Heart left ventricle (tissue), 7 donors: ENCODE results near the gene PLA2G6.

DNA sequence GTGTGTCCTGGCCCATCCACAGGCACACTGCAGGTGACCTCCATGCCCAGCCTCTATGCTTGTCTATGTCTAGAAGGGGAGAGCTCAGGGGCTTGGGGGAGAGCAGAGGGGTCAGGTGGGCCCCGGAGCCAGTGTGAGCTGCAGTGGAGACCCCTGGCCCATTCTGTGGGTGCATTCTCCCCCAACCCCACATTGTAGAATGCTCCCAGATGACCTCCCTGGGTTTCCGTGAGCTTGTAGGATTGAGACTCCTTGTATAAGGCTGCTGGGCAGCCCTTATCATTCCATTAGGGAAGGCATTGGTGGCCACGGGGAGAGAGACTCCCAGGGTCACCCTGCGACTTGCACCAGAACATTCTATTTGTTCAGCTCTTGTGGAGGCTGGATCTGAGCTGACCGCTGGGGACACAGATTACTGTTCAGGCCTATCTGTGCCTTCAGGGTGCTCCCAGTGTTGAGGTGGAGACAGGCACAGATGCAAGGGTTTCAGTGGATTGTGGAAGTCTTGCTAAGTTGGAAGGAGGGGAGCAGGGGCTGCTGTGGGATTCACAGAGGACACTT is 17.8 kb downstream of the MICALL1 start:
- PRO-cap, 6 experiments, result no peak in any of the 6 experiments
- RAMPAGE, long total RNA, 2 experiments, result no peak in any of the 2 experiments
- RRBS, result no CpG with 5 or more reads among the region's 5 CpGs

- PRO-cap, 6 experiments, result no peak in any of the 6 experiments
- RAMPAGE, long total RNA, 2 experiments, result no peak in any of the 2 experiments
- RRBS, result no CpG with 5 or more reads among the region's 22 CpGs
Measured at GRCh38 chr22:38026676-38027185, 30.5 kb upstream of the PICK1 start.

- PRO-cap, 6 experiments, result peak in 2 of 6 experiments; most common plus-strand start chr22:38034764 (in 2); most common minus-strand start chr22:38034346 (in 1)
- RAMPAGE, long total RNA, 2 experiments, result no peak in any of the 2 experiments
- RRBS, result no CpG with 5 or more reads among the region's 24 CpGs
Measured at GRCh38 chr22:38034029-38034974, 22.9 kb upstream of the PICK1 start.

DNA sequence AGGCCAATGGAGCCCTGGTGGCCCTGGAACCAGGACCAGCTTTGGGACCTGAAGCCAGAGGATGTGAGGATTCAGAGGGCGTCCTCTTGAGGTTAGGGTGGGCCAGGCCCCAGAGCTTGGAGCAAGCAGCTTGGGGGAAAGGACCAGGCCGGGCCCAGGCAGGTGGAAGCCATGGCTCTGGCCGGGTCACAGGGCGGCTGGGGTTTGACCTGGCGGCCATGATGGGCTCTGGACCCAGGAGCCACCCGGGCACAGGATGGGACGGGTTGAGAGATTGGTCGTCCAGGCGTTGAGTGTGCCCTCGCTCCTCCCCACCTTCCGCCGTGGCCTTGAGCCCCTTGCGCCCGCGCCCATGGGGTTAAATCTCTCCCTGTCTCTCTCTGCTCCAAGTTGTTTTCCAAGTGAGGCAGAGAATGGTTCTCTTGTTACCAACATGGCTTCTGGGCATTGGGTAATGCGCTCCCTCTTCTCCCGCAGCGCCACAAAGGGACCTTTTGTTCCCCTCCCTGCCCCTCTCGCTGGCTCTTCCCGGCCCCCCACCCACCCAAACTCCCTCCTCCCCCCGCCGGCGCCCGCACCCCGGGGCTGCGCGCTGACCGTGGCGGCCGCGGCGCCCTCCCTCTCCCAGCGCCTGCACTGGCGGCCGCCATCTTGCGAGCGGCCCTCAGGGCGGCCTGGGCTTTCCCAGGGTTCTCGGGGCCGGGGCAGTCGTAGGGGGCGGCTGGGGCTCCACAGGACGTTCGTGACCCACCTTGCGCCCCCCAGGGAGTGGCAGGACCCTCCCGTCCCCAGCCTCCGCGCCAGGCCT is 18.8 kb upstream of the PICK1 start:
- PRO-cap, 6 experiments, result no peak in any of the 6 experiments
- RAMPAGE, long total RNA, 2 experiments, result no peak in any of the 2 experiments
- RRBS, result 72% methylated on average over 4 of the region's 48 CpGs

- PRO-cap, 6 experiments, result peak in 3 of 6 experiments; most common plus-strand start chr22:38069568 (in 1); most common minus-strand start chr22:38069507 (in 2)
- RAMPAGE, long total RNA, 2 experiments, result no peak in any of the 2 experiments
- RRBS, result no CpG with 5 or more reads among the region's 23 CpGs
Measured at GRCh38 chr22:38069347-38070390, 12.5 kb downstream of the PICK1 start.

- PRO-cap, 6 experiments, result peak in 2 of 6 experiments; most common plus-strand start chr22:38167575 (in 2)
- RAMPAGE, long total RNA, 2 experiments, result no peak in any of the 2 experiments
- RRBS, result no CpG with 5 or more reads among the region's 6 CpGs
Measured at GRCh38 chr22:38167304-38167822, 14.3 kb downstream of the PLA2G6 start.

DNA sequence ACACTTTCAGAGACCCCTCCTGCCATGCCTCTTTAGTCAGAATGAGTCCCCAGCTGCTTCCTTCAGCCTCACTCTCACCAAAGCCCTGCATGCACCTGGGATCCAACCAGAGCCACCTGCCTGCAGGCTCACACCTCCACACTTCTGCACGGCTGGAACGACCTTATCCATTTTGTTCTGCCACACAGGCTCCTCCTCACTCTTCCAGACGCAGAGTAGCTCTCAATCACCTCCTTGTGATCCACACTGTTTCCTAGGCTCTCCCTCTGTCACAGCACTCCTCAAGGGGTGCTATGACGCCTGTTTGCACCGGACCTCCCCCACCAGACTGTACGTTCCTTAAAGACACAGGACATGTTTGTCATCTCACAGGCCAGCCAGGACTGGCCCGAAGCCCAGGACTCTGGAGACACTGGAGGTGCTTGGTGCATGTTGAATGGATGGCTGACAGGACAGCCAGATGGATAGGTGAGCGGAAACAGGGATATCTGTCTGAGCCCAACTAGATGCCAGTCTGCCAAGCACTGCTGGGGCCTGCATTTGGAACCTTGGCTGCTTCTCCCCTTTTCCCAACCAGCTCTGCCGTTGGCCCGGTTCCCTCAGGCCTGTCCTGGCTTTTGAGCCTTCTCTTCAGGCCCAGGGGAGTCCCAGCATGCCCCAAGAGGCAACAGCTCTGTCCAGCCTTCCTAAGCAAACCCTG is 13.7 kb downstream of the PLA2G6 start:
- PRO-cap, 6 experiments, result peak in 3 of 6 experiments; most common plus-strand start position 397 of the sequence (in 1); most common minus-strand start position 224 of the sequence (in 2)
- RAMPAGE, long total RNA, 2 experiments, result no peak in any of the 2 experiments
- RRBS, result no CpG with 5 or more reads among the region's 10 CpGs

DNA sequence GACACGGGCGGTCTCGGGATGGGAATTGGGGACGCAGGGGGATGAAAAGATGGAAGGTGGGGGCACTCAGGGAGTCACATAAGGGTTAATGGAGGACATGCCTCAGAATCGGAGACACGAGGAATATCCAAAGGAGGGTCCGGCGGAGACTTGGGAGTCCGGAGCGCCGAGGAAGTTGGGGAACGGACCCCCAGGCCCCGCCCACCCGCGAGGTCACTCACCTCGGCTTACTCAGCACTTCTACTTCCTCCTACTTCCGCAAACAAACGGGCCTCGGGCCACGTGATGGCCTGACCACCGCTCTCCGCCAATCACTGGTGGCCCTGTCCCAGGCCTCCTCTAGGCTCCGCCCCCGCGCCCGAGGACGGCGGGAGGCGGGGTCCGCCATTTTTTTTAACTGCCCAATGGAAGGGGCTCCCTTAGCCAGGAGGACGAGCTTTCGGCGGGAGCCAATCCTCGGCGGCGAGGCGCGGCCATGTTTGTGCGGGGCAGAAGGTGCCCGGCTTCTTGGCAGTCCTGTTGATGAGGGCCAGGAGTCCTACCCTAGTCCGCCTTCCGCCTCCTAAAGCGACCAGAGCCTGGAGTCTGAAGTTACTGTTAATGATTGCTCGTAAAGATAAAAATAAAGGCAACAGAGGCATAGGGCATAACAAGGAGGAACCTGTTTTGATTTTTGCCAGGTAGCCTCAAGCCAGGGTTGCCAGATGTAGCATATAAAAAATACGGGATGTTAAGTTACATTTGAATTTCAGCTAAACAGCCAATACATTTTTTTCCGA is at the start of gene PLA2G6:
Gene PLA2G6 (minus strand): TSS at position 268 of the 779 bp plus-strand sequence.
- PRO-cap, 6 experiments, result peak in 6 of 6 experiments; most common plus-strand start position 513 of the sequence (in 6); most common minus-strand start position 184 of the sequence (in 3)
- RAMPAGE, long total RNA, 2 experiments, result start-site peak on the minus strand in 1 of 2 experiments, centred at position 263 of the sequence, 27 reads per replicate
- RRBS, result no CpG with 5 or more reads among the region's 46 CpGs

DNA sequence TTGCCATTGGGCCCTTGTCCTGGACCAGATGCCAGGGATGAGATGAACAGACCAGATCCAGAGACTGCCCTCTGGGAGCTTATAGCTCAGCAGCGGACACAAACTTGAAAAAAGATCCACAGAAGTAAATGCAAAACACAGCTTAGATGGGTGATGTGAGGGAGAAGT is 2.2 kb downstream of the MAFF start:
- PRO-cap, 6 experiments, result no peak in any of the 6 experiments
- RAMPAGE, long total RNA, 2 experiments, result no peak in any of the 2 experiments
- RRBS, result no CpG with 5 or more reads among the region's 1 CpG

DNA sequence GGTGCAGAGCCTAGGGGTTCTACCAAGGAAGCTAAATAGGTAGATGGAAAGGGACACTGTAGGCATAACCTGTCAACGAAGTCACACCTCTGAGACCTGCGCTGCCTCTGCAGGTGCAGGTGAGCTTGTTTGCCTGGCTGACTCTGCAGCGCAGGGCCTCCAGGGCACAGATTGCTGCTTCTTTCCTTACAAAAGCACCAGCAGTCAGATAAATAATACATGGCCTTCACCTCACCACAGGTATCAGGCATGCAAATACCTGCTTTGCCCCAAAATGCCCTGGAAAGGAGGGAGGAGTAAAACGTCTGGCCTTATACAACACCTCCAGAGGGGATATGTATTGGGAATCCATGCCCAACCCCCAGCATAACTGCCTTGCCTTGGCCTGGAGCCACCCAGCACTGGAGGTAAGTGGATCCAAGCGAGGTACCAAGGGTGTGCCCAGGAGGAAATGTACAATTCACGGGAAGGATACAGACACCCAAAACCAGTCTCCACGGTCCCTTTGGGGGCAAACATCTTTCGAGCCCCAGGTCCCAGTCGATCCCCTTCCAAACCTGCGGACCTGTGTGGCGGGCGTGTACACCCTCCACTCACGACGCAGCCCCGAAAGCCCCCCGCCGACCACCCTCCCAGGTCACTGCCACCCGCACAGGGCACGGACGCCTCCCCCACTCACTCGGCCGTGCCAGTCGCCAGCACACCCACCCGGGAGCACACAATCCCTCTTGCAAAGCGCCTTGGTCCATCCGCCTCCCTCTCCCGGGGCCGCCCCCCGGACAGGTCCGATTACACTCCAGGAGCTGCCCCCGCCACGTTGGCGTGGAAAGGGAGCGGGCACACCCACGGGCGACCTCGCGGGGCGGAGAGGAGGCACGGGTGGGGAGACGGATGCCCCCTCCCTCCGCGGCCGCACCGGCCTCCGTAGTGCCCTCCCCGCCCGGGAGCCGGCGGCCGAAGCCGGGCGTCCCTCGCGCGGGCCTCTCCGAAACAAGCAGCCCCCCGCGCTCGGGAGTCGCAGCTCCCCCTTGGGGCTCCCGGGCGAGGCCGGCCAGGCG is 661 bp downstream of the TMEM184B start:
- PRO-cap, 6 experiments, result peak in 4 of 6 experiments; most common plus-strand start position 927 of the sequence (in 3); most common minus-strand start position 718 of the sequence (in 1)
- RAMPAGE, long total RNA, 2 experiments, result no peak in any of the 2 experiments
- RRBS, result 2% methylated on average over 16 of the region's 65 CpGs

- PRO-cap, 6 experiments, result peak in 1 of 6 experiments; most common minus-strand start chr22:38312890 (in 1)
- RAMPAGE, long total RNA, 2 experiments, result no peak in any of the 2 experiments
- RRBS, result no CpG with 5 or more reads among the region's 7 CpGs
Measured at GRCh38 chr22:38312763-38313069, 4.5 kb downstream of the CSNK1E start.

DNA sequence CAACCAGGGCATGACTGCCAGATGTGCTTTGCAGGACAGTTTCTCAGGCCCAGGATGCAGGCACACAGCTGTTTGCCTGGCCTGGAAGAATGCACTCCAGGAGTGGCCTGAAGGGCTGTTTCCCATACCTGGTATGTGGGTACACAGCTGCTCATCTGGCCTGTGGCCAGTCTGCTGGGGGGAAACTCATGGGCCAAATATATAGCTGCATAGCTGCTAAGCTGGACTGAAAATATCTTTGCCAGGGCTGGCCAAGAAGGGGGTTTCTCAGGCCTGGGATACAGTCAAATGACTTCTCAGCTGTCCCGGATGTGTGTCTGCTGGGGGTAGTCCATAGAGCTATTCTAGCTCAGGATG is 56.7 kb upstream of the CSNK1E start:
- PRO-cap, 6 experiments, result no peak in any of the 6 experiments
- RAMPAGE, long total RNA, 2 experiments, result no peak in any of the 2 experiments
- RRBS, result no CpG with 5 or more reads among the region's 1 CpG

DNA sequence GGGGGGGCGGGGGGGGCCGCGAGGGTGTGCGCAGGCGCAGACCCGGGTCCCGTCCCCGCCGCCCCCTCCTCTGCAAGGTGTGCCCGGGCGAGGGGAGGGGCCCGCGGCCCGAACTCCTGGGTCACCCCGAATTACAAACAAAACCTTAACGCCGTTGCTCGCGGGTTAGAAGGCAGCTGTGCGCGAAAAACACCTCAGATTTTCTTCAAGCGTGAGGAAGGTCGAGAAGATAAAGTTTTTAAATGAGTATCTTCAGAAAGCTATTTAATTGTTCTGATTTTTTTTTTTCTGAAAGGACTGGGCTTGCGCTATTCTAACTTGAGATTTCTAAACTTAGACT is 55.8 kb downstream of the KCNJ4 start:
- PRO-cap, 6 experiments, result peak in 1 of 6 experiments; most common minus-strand start position 232 of the sequence (in 1)
- RAMPAGE, long total RNA, 2 experiments, result no peak in any of the 2 experiments
- RRBS, result 1% methylated on average over 9 of the region's 24 CpGs

GRCh38 chr22:38485675-38486563 is 18.0 kb downstream of the KDELR3 start:
- PRO-cap, 6 experiments, result no peak in any of the 6 experiments
- RAMPAGE, long total RNA, 2 experiments, result no peak in any of the 2 experiments
- RRBS, result 34% methylated on average over 3 of the region's 14 CpGs

DNA sequence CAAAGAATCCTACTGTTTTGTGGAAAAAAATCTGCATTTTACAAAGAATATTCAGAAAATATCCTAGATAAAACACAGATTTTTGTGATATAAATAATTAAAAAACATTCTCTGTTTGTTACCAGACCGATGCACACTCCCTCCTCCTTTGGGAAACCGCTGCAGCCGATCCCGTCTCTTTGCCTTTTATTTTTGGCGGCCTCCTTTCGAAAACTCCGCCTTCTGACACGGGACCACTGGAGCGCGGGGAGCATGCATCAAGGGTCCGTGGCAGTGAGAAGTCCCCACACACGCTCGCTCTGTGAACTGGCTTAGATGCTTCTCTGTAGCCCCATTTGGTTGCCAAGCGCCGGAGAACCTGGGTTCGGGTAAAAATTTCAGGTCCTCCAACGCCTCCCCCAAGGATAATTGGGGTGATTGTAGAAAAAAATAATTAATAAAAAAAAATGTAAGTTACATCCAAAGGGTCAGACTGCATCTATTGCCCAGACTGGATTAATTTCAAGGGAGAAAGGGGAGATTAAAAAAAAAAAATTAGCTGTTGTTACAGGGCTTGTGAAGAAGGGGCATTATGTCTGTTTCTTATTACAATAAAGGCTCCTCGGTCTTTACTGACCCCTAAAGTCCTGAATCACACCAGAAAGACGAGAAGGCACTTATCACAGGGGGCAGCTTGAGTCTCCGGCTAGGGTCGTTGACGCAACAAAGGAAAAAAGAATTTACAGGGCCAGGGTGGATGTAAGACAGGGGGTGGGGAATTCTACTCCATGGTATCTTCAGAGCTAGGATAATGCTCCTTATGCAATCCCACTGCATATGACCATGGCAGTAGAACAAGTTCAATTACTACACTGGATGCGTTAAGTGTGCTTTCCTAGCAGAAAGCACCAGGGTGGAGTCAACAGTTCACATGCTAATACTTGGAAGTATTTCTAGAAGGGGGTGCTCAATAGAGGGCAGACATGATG is 16.7 kb downstream of the DDX17 start:
- PRO-cap, 6 experiments, result peak in 2 of 6 experiments; most common minus-strand start position 296 of the sequence (in 1)
- RAMPAGE, long total RNA, 2 experiments, result no peak in any of the 2 experiments
- RRBS, result no CpG with 5 or more reads among the region's 23 CpGs

DNA sequence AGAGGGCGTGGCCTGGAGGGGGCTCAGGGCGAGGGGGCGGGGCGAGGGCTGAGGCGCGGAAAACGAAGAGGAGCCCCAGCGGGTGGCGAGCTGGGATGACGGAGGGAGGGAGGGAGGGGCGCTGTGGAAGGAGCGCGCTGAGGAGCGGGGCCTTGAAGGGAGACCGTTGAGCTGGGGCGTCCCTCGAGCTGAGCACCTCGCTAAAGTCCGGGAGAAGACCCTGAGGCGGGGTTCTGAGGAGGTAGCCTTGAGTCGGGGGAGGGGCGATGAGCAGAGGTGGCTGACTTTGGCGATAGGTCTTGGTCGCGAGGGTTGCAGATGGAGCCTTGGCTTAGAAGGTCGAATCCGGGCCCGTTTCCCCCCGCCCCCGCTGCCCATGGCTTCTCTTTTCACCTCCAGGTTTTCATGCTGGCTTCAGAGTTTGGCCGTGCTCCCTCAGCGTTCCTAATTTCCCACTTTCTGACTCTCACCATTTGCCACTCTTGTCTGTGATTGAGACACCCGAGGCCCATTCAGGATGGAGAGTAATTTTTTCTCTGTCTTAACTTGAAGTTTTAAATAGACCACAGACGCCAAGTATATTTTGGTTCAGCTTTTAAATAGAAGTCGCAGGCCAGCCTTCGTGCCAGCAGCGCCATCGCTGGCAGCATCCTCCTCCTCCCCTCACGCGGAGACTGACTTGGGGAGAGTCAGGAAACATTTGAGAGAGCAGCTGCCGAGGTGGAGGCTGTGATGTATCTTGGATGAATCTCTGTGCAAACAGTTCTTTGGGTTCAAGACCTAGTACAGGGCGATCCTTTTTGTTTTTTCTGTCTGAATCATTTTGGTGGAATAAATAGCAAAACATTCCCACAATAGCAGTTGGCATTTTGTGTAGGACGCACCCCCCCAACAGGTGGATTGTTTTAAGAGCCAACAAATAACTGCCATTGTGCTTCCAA is 641 bp upstream of the DMC1 start:
- PRO-cap, 6 experiments, result peak in 6 of 6 experiments; most common plus-strand start position 130 of the sequence (in 4); most common minus-strand start position 676 of the sequence (in 6)
- RAMPAGE, long total RNA, 2 experiments, result start-site peak on the plus strand in 1 of 2 experiments, centred at position 125 of the sequence, 14 reads per replicate
- RRBS, result 0% methylated on average over 2 of the region's 43 CpGs

GRCh38 chr22:38657598-38658061 is 1.2 kb downstream of the CBY1 start:
- PRO-cap, 6 experiments, result no peak in any of the 6 experiments
- RAMPAGE, long total RNA, 2 experiments, result no peak in any of the 2 experiments
- RRBS, result no CpG with 5 or more reads among the region's 3 CpGs

DNA sequence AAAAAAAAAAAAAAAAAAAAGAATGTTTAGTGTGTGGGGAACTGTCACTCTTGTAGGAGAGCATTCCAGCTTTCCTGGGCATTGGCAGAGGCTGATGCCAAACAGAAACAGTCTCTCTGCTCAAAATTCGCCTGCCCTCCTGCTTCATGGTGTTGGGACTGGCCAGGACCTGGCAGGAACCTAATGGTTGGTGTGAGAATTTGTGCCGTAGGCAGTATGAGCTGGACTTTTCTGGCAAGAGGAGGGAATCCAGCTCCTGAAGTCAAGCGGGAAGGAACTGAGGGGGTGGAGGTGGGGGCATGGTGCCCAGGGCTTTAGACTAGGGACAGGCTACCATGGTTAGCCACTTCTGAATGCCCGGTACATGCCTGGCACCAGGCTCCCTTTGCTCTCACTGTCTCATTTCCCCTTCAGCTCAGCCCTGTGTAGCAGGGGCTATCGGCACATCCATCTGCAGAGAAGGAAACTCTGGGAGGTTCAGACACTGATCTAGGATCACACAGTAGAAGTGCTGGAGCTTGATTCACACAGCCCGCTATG is 6.8 kb upstream of the TOMM22 start:
- PRO-cap, 6 experiments, result no peak in any of the 6 experiments
- RAMPAGE, long total RNA, 2 experiments, result no peak in any of the 2 experiments
- RRBS, result no CpG with 5 or more reads among the region's 6 CpGs

DNA sequence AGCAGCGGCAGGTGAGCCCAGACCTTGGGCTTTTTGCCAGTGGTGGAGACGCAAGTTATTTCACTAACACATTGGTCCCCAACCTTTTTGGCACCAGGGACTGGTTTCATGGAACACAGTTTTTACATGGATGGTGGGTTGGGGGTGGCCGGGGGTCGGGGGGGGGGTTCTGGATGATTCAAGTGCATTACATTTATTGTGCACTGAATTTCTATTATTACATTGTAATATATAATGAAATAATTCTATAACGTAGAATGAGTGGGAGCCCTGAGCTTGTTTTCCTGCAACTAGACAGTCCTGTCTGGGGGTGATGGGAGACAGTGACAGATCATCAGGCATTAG is 1.2 kb downstream of the TOMM22 start:
- PRO-cap, 6 experiments, result no peak in any of the 6 experiments
- RAMPAGE, long total RNA, 2 experiments, result no peak in any of the 2 experiments
- RRBS, result no CpG with 5 or more reads among the region's 5 CpGs

- PRO-cap, 6 experiments, result no peak in any of the 6 experiments
- RAMPAGE, long total RNA, 2 experiments, result no peak in any of the 2 experiments
- RRBS, result no CpG with 5 or more reads among the region's 6 CpGs
Measured at GRCh38 chr22:38683502-38684539, 2.1 kb downstream of the TOMM22 start.